Fibroblast of the aortic adventitia (primary cell): Measurements from ENCODE around the genes GPR137C and DDHD1.

DNA sequence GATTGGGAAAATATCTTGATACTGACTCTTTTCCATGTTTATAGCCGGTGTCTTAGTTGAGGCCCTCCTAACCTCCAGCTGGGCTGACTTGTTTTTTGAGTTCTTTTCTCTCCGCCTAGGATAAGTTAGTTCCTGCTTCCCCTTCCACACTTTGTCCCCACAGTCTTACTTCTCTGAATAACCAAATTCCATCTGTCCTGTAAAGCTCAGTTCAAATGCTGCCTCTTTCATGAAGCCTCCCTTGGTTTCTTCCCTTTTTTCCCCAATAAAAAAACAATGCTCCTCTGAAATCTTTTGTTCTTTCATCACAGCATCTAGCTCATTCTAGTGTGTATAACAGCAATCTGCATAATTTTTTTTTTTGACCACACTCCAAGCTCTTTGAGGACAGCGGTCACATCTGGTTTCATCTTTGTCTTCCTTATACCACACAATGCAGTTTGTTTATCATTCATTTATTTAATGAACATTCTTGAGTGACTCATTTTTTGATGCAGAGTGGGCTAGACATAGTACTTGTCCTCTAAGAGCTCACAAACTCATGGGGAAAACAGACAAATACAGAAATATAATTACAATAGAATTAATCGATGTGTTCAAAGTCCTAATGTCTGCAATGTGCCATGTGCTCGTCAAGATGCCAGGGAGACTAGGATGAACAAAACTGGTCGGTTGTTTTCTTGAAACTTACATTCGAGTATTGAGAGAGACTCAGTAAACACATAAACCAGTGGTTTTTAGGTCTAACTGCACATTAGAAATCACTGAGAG is 7.3 kb downstream of the GNG2 start:
- CAGE, long polyA plus RNA, result no peak

GRCh38 chr14:51884154-51884520 is 23.7 kb downstream of the GNG2 start:
- CAGE, long polyA plus RNA, result no peak

GRCh38 chr14:51922365-51923597 is 62.4 kb downstream of the GNG2 start:
- CAGE, long polyA plus RNA, result no peak

DNA sequence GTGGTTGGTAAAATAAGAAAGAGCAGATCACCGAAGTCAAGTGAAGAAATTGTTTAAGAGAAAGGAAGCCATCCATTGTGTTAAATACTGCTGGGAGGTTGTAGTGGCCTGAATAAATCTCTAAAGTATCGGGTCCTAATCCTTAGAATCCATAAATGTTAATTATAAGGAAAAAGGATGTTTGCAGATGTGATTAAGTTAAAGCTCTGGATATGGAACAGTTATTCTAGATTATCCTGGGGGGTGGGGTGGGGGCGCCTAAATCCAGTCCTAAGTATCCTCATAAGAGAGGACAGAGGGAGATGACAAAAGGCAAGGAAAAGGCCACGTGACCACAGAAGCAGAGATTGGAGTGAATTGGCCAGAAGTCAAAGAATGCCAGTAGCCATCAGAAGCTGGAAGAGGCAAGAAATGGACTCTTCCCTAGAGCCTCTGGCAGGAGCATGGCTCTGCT is 56.7 kb upstream of the RTRAF start:
- CAGE, long polyA plus RNA, result no peak

GRCh38 chr14:51961359-51961870 is 27.9 kb upstream of the RTRAF start:
- CAGE, long polyA plus RNA, result no peak

GRCh38 chr14:52010736-52011420 is 21.5 kb downstream of the RTRAF start:
- CAGE, long polyA plus RNA, result no peak

- CAGE, long polyA plus RNA, result no peak
Observed at GRCh38 chr14:52069139-52069300, 161 bp upstream of the NID2 start.

DNA sequence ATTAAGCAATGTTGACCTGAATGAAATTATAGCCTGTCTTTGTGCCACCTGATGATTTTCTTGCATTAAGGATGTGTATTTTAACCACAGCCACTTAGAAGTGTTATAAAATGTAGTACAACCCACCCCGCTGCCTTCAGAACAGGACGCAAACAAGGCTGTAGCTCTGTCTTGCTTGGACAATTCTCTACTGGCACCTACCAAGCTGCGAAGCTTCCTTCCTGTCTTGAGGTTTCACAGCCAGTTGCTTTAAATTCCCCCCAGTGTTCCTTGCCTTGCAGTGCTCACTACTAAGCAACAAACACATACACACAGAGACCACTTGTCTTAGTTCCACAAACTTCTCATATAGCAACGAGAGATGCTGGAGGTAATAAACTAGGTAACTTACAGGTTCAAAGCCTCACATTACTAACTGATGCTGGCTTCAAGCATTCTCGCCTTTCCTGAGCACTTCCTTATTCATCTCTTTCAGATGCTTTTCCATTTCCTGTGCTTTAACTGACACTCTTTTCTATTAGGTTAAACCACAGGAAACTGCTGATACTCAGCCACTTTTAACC is 91.5 kb upstream of the PTGDR start:
- CAGE, long polyA plus RNA, result no peak

- CAGE, long polyA plus RNA, result no peak
Observed at GRCh38 chr14:52266828-52267214, 677 bp upstream of the PTGDR start.

- CAGE, long polyA plus RNA, result no peak
Observed at GRCh38 chr14:52552605-52553809, at the start of gene GPR137C. Gene GPR137C, plus strand, starts transcription at chr14:52552836.

DNA sequence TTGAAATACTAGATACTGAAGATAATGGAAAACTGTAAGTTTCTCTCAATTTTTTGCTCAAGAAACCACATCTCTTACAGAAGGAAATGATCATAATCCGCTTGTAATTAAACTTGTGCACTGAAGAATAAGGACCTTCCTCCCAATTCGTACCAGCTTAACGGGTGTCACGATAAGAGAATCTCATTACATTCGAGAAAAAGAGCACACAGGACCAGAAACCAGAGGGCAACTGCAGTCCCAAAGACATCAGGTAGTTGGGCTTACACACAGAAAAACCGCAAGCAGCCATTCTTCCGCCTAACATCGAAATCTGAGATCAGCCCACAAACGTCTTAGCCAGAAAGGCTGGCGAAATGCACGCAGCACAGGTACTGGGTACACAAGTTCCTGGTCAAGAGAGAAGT is 750 bp downstream of the ERO1A start:
- CAGE, long polyA plus RNA, result no peak

DNA sequence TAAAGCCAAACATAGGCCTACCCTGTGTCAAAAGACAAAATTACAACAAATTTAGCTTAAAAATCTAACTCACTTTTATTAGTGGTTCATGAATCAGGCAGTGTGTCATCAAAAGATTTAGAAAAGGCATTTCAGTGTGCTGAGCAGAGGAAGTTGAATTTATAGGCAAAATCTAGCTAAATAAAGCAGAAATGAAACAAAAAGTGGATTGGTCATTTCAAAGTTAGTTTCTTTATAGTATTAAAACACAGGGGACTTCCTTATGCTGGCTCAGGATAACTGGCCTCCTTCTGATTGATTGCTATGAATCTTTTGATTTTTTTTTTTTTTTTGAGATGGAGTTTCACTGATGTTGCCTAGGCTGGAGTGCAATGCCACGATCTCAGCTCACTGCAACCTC is 12.5 kb downstream of the STYX start:
- CAGE, long polyA plus RNA, result no peak

GRCh38 chr14:52791723-52792393 is 451 bp upstream of the GNPNAT1 start:
- CAGE, long polyA plus RNA, result no peak

GRCh38 chr14:52918509-52918999 is 32.3 kb downstream of the FERMT2 start:
- CAGE, long polyA plus RNA, result no peak

- CAGE, long polyA plus RNA, result no peak
Observed at GRCh38 chr14:53131781-53132401, 21.2 kb downstream of the DDHD1 start.

DNA sequence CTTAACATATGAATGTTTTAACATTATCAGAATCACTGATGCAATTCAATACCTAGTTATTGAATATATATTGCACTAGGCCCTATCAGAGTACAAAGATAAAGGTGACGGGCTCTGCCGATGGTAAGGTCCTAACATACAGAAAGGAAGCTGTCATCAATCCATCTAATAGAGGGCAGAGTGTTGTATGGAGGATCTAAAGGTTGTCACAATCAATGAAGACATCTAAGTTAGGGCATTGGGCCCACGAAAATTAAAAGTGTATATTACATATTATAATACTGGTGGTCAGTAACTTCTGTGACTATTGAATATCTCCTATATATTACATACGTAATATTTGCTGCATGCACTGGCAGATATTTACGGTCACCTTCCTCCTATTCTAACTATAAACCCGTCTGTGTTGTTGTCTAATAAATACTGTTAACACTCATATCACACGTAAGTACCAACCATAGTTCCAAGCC is 2.0 kb downstream of the DDHD1 start:
- CAGE, long polyA plus RNA, result no peak

DNA sequence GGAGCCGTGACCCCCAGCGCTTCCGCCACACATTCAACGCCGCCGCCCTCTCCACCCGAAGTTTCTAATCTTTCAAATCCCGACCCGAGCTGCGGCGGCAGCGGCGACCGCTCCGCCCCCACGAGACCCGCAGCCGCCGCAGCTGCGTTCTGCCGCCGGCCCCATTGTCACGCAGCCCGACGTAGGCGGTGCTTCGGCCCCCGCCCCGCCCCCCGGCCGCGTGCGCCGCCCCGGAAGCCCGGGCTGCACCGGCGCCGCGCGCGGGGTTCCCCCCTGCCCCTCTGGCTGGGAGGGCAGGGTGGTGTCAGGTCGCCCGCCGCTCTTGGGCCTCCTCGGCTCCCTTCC is at the start of gene DDHD1:
Gene DDHD1, minus strand, starts transcription at position 190 of the 345 bp plus-strand sequence.
- CAGE, long polyA plus RNA, result no peak

GRCh38 chr14:53245050-53245490 is 91.9 kb upstream of the DDHD1 start:
- CAGE, long polyA plus RNA, result no peak

- CAGE, long polyA plus RNA, result no peak
Observed at GRCh38 chr14:53327861-53328273, 174.7 kb upstream of the DDHD1 start.

DNA sequence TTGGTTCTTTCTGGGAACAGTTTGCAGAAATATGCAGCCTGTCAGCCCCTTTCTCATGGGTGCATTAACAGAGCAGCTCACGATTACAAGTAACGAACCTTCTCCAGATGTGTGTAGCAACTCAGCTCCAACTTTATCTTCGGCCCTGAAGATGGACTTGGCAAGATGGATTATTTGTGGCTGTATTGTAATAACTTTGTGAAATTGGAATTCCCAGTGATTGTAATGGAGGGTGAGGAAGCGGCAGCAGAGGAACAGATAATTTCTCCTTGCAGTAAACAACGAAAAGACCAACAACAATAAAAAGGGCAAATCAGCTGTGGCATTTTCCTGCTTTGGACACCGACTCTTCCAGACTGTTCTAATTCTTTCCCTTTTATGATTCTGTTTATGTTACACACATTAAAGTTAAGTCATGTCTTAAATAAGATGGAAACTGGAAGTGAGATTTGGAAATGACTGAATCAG is 214.7 kb upstream of the DDHD1 start:
- CAGE, long polyA plus RNA, result no peak